SJCRH30 (cell line): ENCODE data around the genes CHURC1 and MAX.

DNA sequence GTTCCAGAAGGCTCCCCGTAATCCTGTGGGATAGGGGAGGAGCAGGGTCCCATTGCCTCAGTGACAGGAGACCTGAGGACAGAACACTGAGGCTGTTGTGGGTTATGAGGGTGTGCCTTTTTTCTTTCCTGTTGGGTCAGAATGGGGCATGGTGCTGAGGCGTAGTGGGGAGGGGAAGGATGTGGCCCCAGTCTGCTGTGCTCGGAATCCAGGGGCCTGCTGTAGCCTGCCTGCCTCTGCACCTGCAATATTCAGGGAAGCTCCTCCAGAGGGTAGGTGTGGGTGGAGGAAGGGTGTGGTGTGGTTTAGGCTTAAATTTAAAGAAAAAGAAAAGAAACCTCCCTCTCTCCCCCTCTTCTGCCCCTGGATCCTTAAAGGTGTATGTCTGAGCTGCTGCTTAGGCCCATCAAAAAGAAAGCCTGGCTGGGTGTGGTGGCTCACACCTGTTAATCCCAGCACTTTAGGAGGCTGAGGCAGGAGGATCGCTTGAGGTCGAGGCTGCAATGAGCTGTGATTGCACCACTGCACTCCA, 18.7 kb downstream of the PLEKHG3 start:
- RAMPAGE, long total RNA = no peak

DNA sequence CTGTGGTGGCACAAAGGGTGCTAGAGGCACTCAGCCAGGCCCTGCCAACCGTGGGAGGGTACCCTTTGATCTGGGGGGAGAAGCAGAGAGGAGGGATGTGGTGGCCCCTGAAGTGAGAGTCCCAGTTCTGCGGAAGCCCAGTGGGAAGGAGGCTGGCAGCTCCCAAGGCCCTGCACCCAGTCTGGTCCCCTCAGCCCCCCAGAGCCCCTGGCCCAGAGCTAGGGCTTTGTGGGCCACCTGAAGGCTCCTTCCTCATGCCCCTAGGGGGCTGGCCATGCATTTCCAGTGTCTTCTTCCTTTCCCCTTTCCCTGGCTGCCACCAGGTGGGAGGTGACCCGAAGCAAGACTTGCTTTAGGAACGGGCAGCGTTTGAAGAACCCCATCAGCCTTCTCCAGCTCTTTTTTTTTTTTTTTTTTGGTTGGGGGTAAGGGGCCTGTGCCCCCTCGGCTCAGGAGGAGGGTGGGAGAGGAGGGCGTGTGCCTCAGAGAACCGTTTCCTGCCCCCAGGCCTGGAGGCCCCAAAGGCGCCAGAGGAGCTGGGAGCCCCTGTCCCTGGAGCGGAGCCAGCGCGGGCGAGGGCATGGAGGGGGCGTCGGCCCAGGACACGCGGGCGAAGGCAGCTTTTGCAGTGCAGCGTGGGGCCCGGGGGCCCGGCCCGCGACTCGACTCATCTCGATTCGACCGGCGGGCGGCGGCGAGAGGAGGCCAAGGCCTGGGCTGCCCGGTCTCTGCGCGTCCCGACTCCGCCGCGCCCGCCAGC, 44.5 kb downstream of the PLEKHG3 start:
- RAMPAGE, long total RNA = no peak

GRCh38 chr14:64758802-64759333, 54.6 kb downstream of the PLEKHG3 start:
- RAMPAGE, long total RNA = no peak

DNA sequence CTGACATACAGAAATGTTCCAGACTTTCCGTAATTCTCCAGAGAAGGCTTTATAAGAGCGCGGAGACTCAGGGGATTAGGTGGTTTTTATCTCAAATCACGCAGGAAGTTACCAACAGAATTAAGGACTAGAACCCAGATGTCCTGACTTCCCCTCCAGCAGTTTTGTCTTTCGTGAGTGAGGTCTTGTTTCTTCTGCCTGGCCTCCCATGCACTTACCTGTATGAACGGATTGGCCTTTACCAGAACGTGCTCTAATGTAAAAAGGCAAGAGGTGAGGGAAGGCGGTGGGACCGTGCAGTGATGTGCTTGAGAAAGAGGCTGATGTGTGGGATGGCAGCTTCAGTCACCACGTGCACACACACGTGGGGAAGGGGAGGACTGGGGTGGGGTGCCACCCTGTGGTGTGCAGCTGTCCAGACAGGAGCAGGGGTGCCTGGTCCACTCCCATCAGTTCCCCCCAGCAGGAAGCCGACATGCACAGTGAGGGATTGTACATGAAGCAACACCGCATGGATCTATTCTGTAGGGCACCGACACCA, 59.4 kb downstream of the PLEKHG3 start:
- RAMPAGE, long total RNA = no peak

DNA sequence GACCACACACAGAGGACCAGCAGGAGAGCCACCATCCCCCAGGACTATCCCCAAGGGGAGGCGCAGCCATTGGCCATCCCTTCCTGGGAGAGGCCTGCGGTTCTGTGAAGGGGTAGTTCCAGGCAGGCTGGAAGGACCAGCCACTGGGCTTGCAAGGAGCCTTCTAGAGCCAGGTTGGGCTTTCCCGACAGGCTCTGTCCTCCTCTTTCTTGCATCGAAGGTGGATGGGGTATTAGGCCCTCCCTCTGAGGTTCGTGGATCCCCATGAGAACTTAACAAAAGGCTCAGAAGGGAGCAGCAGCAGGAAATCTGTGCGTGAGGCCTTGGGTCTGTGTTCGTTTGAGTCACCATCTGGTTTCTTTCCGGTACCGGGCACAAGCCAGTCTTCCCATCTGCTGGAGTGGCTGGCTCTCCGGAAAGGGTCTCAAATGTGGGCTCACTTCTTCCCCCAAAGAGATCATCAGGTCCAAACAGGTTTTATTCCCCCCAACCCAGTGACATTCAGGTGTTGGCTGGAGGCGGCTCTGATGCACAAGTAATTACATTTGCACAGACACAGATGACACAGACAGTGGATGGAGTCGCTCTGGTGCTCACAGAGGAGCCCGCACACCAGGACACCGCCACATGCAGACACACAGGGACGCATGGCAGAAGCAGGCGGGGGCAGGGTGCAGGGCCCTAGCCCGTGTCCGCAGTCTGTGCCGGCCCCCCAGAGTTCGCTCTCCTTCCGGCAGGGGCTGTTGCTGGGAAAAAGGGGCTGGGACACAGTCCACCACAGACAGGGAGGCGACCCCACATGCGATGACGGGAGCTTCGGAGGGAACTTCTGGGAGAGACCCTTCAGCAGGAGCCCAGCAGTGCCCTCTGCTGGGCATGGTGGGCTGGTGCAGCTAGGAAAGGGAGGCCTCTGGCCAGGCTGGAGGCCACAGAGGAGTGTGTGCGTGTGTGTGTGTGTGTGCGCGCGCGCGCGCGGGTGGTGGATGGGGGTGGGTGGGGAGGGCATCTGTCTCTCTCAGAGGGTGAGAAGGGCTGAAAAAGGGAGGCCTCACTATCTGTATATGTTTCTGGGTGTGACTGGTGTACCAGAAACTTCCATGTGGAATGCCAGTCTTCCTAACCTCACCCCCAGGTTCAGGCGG, 60.2 kb downstream of the PLEKHG3 start:
- RAMPAGE, long total RNA = no peak

GRCh38 chr14:64914017-64914541, at the start of gene CHURC1:
CHURC1 (plus strand) TSS chr14:64914455.
- RAMPAGE, long total RNA = no peak

GRCh38 chr14:64915421-64915620, 1.1 kb downstream of the CHURC1 start:
- RAMPAGE, long total RNA = no peak

DNA sequence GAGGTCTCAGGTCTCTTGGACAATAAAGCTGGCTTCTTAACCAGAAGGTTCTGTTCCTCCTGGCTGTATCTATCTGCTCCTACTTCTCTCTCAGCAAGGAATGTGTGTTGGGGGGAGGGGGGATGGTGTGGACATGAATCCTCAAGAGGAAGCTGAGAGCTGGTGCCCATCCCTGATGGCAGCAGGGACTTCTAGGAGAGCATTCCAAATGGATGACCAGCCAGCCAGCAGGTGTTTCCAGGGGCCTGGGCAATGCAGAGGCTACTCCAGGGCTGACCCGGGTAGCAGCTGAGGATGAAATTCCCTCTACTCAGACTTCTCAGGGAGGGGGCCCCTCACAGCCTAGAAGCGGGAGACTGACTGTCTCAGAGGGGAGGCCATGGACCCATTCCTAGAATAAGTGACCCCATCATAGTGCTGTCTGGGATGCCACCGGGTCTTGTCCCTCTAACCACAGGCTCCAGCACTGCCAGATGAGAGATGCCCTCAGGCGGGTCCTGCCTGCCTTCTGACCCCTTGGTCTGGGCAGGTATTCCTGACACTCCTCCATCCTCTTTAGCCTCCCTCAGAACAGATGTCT, 1.3 kb downstream of the RAB15 start:
- RAMPAGE, long total RNA = no peak

DNA sequence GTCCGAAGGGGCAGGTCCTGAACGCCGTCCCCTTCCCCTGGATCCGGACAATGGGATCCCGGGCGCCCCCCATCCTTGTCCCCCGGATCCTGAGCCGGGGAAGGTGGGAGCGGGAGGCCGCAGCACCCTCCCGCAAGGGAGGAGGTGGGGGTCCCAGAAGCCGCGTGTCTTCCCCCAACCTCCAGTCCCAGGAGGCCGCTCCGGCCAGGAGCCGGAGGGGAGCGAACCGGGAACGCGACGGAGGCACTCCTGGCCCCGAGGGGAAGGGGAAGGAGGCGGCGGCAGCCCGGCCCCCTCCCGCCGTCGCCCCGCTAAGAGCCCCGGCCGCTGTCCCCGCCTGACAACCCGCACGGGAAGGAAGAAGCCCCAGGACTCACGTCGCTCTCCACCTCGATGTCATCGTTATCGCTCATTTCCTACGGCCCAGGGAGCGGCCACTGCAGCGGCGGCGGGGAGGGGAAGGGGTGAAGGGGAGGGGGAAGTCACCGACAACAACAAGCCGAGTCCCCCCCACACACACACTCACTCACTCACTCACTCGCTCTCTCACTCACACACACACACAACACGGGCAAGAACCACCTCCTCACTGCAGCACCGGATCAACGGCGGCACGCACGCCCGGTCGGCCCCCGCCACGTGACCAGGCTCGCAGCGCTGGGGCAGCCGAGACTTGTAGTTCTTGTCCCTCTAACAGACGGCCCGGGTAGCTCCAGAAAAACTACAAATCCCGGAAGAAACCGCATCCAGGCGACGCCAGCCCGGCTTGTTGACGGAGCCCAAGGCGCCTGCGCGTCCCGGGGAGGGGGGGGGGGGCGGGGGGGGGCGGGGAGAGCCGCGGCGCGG, at the start of gene MAX:
MAX (minus strand) TSS at position 591 of the 846 bp plus-strand sequence.
- RAMPAGE, long total RNA = start-site peak on the minus strand centred at position 581 of the sequence, 66 bp wide, 443 and 54 reads in 2 replicates

GRCh38 chr14:65156433-65157211, 54.3 kb upstream of the MAX start:
- RAMPAGE, long total RNA = no peak

DNA sequence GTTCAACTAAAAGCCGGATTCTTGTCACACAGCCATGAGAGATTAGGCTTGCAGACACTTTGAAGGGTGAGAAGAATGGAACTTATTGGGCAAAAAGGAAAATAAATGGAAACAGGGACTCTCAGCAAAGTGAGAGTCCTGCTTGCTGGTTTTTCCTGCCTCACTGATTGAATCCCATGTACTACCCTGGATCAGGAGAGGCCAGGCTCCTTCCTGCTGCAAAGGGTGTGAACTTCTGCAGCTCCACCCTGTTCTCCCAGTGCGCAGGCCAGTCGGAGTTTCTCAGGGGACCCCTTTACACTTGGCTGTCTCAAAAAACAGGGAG, 77.0 kb upstream of the FUT8 start:
- RAMPAGE, long total RNA = no peak

- RAMPAGE, long total RNA = no peak
These were observed 83.0 kb downstream of the FUT8 start for GRCh38 chr14:65495536-65495969.

DNA sequence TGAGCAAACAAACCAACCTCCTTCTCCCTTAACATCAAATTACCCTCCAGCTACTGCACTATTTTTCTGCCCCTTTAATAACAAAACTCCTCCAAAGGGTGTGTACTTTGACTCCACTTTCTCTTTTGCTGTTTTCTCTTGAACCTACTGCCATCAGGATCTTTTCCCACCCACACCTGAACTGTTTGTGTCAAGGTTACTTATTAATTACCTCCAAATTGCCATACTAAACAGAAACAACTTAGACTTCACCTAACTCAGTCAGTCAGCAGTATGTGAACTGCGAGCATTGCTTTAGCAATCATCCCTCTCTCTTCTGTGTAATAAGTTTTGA, 63.7 kb upstream of the CCDC196 start:
- RAMPAGE, long total RNA = no peak

GRCh38 chr14:66507080-66507732, 741 bp upstream of the GPHN start:
- RAMPAGE, long total RNA = no peak

- RAMPAGE, long total RNA = no peak
These were observed 483 bp downstream of the PALS1 start for GRCh38 chr14:67241627-67242208.

- RAMPAGE, long total RNA = no peak
These were observed 4.3 kb upstream of the PLEK2 start for GRCh38 chr14:67416074-67416767.

GRCh38 chr14:67457697-67458245, 30.8 kb downstream of the TMEM229B start:
- RAMPAGE, long total RNA = no peak

DNA sequence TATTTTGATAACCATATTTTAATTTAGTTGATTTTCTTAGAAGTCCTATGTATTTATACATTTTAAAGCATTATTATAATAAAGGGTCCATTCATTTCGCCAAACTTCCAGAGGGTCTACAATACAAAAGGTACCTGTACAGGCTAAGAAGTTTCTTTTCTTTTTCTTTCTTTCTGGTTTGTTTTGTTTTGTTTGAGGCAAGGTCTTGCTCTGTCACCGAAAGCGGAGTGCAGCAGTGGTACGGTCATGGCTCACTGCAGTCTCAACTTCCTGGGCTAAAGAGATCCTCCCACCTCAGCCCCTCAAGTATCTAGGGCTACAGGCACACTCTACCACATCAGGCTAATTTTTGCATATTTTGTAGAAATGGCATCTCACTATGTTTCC, 2.8 kb upstream of the PIGH start:
- RAMPAGE, long total RNA = no peak

- RAMPAGE, long total RNA = no peak
These were observed 3.2 kb downstream of the ARG2 start for GRCh38 chr14:67622628-67623560.

- RAMPAGE, long total RNA = no peak
These were observed 66.8 kb downstream of the RAD51B start for GRCh38 chr14:67886252-67886865.